ENCODE data around the genes DNAJC16 and TMEM82.

- PRO-cap = no peak
These were observed 60.8 kb downstream of the PRDM2 start for GRCh38 chr1:13760806-13761216.

GRCh38 chr1:13778161-13778939 is 78.4 kb downstream of the PRDM2 start:
- PRO-cap = no peak

DNA sequence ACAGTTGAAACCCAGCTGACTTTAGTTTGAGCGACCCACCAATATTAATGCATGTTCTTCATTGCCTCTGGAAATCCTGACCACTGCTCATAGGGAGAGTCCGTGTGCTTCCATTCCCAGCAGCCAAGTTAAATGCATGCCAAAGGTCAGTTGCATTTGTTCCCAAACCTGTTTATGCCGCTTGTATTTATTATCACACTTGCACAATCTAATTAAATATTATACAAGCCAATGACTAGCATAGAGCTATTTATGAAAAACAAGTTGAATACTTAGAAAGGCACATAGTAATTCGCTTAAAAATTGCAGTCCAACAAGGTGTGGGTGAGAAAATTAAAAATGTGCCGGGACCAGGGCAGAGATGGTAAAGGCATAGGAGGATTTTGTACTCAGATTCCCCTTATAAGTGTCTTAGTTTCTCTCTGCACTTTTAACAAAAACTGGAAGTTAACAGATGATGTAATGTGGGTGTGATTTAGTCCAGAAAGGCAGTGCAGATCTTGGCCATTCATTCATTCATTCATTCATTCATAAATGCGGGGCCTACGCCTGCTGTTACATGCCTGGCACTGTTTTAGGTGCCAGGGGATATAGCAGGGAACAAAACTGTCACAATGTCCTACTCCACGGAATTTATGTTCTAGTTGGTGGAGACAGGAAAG is 99.7 kb downstream of the PRDM2 start:
- PRO-cap = no peak

DNA sequence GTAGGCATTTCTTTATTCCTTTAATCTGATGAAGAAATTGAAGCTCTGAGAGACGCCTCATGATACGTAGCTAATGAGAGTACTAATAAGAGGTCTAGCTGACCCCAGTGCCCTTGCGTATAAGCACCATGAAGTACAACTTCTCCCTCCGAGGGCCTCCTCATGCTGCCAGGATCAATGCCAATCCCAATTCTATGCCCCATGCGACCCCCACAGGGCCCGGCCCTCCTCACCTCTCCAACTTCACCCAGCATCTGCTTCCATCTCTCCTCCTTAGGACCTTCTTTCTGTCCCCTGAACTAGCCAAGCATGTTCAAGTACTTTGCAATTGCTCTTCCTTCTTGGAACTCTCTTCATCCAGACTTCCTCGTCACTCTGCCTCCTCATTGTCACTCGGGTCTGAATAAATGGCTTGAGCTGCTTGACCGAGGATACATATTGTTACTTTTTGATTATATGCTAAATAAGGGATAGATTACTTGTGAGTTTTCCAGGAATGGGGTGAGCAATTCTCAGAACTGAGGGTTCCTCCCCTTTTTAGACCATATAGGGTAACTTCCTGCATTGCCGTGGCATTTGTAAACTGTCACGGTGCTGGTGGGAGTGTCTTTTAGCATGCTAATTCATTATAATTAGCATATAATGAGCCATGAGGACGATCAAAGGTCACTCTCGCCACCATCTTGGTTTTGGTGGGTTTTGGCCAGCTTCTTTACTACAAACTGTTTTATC is 179.0 kb downstream of the KAZN start:
- PRO-cap = no peak

DNA sequence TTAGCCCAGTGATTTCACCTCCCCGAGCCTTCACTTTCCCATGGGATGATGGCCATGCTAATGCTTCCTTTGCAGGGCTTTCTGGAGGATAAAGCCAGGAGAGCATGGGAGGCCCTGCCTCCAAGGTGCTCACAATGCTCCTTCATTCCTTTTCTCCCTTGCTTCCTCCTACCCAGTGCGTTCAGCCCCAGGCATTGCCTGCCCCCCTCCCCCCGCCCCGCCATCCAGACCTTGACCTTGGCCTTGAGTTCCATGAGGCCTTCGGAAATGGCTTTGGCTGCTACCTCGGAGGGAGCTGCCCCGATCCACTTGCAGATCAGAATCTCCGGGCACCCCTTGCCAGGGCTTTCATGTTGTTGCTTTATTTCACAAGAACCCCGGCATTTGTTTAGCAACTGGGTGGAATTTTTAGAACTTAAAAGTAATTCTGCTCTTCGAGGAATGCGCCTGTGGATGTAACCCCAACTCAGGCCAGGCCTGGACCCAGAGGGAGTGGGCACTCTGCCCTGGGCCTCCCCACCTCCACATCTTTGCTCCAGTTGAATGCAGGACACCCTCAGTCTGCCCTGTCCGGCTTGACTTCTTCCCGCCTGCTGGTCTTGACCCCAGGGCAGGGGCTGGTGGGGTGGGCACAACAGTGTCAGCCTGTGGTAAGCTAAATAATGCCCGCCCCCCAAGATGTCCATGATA is 154.1 kb upstream of the TMEM51 start:
- PRO-cap = no peak

DNA sequence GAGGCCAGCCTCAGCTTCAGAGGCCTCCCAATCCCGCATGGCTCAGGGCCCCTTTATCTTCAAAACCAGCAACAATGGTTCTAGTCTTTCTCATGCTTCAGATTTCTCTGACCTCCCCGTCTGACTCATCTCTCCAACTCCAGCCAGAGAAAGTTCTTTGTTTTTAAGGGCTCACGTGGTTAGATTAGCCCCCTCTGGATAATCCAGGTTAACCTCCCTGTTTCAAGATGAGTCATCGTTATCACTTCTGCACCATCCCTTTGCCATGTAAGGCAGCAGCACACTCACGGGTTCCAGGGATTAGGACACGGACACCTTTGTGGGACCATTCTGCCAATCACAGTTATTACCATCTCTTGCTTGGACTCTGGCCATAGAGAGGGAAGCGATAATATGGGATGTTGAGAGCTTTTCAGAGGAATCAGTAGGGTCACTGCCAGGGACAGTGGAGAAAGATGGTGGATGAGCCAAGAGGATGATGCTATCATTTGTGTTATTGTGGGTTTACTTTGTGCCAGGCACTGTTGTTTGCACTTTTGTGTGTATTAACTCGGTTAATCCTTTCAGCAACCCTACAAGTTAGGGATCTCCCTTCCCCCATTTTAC is 13.7 kb downstream of the FHAD1 start:
- PRO-cap = no peak

GRCh38 chr1:15341592-15341985 is 68.1 kb upstream of the EFHD2 start:
- PRO-cap = no peak

GRCh38 chr1:15429135-15430147 is 8.8 kb upstream of the CTRC start:
- PRO-cap = no peak

GRCh38 chr1:15431011-15431392 is 7.2 kb upstream of the CTRC start:
- PRO-cap = no peak

- PRO-cap = no peak
These were observed 16.3 kb downstream of the CASP9 start for GRCh38 chr1:15507516-15508296.

- PRO-cap = bidirectional peak, plus-strand start at chr1:15526869, minus-strand start at chr1:15526528
These were observed at the start of gene DNAJC16 for GRCh38 chr1:15526336-15527414. Gene DNAJC16 (plus strand): TSS chr1:15526848.

DNA sequence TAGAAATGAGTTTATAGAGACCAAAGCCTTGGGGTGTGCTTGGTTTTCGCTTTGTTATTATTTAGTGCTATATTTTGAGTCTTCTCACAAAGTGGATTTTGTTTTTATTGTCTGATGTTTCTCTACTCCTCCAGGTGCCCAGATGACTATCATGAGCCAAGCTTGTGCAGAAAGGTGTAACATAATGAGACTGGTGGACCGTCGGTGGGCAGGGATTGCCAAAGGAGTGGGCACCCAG is 16.2 kb upstream of the RSC1A1 start:
- PRO-cap = no peak

- PRO-cap = no peak
These were observed 7.6 kb downstream of the RSC1A1 start for GRCh38 chr1:15666964-15667588.

- PRO-cap = no peak
These were observed 1.2 kb downstream of the PLEKHM2 start for GRCh38 chr1:15685451-15685676.

DNA sequence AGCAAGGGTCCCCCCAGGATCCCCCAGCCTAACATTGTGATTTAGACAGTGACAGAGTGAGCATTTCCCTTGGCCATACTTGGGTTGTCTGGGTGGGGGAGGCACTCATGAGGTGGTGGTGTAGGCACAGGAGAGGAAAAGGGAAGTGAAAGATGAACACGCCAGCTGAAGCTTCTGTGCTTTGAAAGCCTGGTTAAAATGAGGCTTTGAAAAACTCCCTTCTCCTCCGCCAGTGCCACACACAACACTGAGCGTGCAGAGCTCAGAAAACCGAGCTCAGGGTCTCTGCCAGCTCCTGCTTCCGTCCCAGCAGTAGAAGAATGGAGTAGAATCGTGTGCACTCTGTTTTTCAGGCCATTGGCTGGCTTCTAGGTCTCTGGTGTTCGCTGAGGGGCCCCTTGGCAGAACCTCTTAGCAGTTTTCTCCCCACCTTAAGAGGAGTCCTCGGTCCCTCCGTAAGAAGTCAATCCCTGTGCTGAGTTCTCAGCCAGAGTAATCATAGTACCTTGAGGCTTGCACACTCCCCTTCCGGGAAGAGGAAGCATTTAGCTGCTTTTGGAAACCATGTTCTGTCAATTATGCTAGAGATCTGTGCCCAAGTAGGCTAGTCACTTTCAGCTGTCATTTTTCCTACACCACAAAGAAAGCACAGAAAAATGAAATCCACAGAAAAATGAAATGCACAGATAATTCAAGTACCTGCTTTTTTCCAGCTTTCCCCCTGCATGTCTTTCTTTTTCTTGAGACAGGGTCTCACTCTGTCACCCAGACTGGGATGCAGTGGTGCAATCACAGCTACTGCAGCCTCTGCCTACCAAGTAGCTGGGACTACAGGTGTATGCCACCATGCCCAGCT is 13.0 kb downstream of the PLEKHM2 start:
- PRO-cap = no peak

GRCh38 chr1:15742251-15742881 is at the start of gene TMEM82:
Gene TMEM82 (plus strand): TSS chr1:15742499.
- PRO-cap = no peak

DNA sequence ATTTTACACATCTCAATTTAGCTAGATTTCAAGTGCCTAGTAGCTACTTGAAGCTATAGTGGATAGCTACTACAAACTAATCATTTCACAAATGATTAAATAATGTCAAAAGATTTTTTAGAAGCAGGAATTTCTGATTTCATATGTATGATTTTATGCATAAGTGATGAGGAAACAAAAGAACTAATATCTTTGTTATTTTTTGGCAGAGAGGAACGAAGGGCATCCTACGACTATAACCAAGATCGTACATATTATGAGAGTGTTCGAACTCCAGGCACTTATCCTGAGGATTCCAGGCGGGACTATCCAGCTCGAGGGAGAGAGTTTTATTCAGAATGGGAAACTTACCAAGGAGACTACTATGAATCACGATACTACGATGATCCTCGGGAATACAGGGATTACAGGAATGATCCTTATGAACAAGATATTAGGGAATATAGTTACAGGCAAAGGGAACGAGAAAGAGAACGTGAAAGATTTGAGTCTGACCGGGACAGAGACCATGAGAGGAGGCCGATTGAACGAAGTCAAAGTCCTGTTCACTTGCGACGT is 47.9 kb downstream of the ZBTB17 start:
- PRO-cap = no peak

- PRO-cap = no peak
These were observed 44.0 kb downstream of the ZBTB17 start for GRCh38 chr1:15931527-15932587.

- PRO-cap = no peak
These were observed 38.5 kb downstream of the ZBTB17 start for GRCh38 chr1:15937211-15937973.

- PRO-cap = no peak
These were observed 35.3 kb downstream of the ZBTB17 start for GRCh38 chr1:15940320-15941261.